Hematopoietic multipotent progenitor cell (in vitro differentiated cells): ENCODE measurements around a stretch of chr14.

DNA sequence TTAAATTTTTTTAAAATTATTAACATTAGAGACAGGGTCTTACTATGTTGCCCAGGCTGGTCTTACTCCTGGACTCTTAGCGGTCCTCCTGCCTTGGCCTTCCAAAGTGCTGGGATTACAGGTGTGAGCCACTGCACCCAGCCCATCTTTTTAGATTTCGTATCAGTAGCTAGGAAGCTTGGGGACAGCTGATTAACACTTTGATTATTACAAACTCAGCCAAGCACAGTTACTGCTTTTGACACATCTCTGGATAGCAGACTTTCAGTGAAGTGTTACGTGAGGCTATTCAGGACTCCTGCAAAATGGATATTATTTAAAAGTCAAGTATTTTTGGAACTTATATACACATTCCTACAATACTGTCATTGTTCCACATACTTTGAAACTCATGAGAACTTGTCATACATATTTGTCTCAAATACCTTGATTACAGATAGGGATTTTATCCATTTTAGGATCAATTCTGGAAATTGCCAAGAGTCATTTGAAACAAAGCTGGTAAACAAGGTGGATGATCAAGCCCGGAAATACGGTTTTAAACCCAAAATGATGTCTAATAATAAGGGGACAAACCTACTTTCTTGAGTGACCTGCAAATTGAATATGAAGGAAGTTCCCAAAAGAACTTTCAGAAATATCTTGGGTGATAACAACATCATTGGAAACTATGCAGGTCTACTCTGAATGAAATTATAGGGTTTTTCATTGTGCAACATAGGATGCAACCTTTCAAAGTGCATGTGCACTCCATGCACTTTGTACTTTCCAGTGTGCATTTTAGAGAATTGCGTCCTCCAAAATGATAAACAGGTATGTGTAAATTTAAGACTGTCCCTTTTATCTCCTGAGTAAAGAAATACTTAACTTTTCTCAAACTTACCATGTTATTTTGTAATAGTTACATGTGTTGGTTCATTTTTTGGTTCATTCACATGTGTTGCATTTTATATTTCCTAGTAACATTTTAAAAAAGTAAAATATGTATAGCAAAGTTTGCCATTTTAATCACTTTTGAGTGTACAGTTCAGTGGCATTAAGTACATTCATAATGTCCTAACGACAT lies 12.9 kb downstream of the SRSF5 start:
- CAGE, long polyA plus RNA: no peak

- CAGE, long polyA plus RNA: no peak
Observed at GRCh38 chr14:69797488-69798035, 521 bp upstream of the SLC10A1 start.

- CAGE, long polyA plus RNA: no peak
Observed at GRCh38 chr14:70662849-70663216, 21.1 kb downstream of the TTC9 start.

- CAGE, long polyA plus RNA: no peak
Observed at GRCh38 chr14:70671019-70671667, 29.4 kb downstream of the TTC9 start.

DNA sequence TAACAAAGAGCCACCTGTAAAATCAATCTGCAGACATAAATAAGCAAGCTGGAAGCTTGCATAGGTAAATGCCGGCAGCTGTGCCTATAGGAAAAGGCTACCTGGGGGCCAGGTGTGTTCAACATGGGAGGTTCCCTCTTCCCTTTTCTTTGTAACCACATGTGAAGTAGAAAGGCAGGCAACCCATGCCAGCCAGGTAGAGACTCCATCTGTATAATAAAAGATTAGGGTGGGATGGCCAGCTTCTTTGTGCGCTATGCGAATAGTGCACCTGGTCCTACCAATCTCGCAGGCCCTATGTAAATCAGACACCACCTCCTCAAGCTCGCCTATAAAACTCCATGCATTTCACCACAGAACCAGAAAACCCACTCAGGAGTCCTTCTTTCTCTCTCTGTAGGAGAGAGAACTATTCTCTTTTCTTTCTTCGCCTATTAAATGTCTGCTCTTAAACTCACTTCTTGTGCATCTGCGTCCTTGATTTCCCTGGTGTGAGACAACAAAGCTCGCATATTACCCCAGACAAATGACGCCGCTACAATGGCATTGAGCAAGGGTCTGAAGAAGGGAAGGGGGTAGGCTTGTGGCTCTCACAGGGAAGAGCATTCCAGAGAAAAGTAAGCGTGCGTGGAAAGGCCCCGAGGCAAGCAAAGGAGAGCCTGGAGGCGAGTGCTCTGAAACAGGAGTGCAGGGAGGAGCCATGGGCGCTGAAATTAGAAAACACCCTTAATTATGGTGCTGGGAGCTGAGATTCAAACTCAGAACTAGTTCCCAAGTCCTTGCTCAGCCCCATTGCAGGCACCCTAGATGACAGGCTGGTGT lies 67.3 kb downstream of the TTC9 start:
- CAGE, long polyA plus RNA: no peak

DNA sequence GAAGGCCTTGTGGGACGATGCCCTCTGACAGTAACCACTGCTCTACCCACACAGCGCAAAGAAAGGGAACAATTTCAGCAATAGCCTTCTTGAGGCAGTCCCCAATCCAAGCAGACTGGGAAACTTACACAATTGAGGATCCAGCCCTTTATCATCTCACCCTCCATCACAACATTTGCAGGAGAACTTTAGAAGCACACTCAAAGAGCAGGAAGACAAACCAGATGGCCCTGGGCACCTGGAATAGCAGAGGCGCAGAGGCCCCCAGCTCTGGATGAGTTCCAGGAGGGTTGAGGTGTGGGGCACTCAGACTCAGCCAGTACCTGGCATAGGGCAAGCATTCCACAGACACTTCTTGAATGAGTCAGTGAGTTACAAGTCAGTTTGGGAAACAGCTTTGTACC lies 54.5 kb downstream of the MAP3K9 start:
- CAGE, long polyA plus RNA: no peak

- CAGE, long polyA plus RNA: no peak
Observed at GRCh38 chr14:70886674-70887171, 20.5 kb upstream of the PCNX1 start.

DNA sequence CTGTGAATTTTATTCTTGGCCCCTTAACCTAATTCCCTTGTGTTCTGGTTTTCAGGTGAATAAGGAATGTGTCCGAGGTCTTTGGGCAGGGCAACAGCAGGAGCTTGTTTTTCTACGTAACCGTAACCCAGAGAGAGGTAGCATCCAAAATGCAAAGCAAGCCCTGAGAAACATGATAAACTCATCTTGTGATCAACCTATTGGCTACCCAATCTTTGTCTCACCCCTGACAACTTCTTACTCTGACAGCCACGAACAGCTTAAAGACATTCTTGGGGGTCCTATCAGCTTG lies 196.0 kb downstream of the PCNX1 start:
- CAGE, long polyA plus RNA: no peak

DNA sequence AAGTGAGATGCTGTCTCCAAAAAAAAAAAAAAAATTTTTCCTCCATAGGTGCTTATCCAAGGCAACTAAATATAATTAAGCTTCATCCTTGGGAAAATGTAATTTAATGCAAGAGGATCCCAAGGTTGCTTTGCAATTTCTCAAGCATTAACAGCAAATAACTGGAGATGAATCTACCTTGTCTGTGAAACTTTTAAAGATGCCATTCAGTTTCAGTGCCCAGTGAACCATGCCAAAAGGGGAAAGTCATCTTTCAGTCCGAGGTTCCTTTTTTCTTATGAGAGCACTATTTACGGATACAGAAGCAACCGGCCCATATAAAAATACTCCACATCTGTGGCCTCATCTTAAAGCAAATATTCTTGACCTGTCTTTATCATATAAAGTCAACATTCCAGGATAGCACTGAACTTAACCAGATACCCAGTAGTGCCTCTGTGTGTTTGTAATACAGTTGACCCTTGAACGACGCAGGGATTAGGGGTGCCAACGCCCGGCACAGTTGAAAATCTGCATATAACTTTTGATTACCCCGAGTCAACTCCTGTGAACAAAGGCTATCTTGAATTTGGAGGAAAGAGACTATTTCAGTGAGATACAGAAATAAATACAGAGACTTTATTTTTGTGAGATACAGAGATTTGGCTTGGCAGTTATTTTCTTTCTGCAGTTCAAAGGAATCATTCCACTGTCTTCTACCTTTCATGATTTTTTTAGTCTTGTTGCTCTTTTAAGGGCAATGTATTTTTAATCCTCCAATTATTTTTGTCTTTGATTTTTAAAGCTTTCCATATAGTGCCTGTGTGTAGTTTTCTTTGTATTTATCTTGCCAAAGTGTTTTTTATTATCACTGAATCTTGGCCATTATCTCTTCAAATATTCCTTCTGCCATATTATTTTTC lies 203.5 kb upstream of the SIPA1L1 start:
- CAGE, long polyA plus RNA: no peak

GRCh38 chr14:71121433-71121878 lies 198.8 kb upstream of the SIPA1L1 start:
- CAGE, long polyA plus RNA: no peak

GRCh38 chr14:71123353-71124005 lies 196.8 kb upstream of the SIPA1L1 start:
- CAGE, long polyA plus RNA: no peak

- CAGE, long polyA plus RNA: no peak
Observed at GRCh38 chr14:71322594-71323408, 2.5 kb downstream of the SIPA1L1 start.

GRCh38 chr14:71336300-71337128 lies 16.2 kb downstream of the SIPA1L1 start:
- CAGE, long polyA plus RNA: no peak

DNA sequence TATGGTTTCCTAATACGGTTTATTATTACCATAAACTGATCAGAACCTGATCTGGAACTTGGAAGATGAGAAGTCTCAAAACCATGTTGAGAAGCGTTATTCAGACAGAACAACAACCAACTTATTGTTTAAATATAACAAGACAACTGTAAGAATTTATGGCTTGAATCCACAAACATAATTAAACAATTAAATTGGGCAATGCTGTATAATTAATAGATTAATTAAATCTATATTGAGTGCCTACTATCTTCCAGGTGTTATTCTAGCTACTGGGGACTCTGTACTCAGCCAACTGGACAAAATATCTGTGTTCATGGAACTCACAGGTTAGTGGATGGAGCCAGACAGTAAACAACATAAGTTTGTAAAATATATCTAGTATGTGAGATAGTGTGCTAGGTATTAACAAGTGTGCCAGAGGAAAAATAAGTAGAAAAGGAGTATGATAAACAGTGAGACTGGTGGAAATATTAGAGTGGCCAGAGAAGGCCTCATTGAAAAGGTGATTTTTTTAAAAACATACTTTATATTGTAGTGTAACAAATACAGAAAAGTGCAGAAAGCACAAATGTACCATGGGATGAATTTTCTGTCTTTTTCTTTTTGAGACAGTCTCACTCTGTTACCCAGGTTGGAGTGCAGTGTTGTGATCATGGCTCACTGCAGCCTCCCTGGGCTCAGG lies 31.5 kb downstream of the SIPA1L1 start:
- CAGE, long polyA plus RNA: no peak

- CAGE, long polyA plus RNA: no peak
Observed at GRCh38 chr14:71591819-71592311, 271.6 kb downstream of the SIPA1L1 start.

- CAGE, long polyA plus RNA: no peak
Observed at GRCh38 chr14:71739610-71739929, 192.7 kb upstream of the RGS6 start.

GRCh38 chr14:71985805-71986240 lies 53.6 kb downstream of the RGS6 start:
- CAGE, long polyA plus RNA: no peak

- CAGE, long polyA plus RNA: no peak
Observed at GRCh38 chr14:72617146-72618263, 276.4 kb downstream of the DPF3 start.

- CAGE, long polyA plus RNA: no peak
Observed at GRCh38 chr14:72643286-72643933, 250.5 kb downstream of the DPF3 start.

- CAGE, long polyA plus RNA: no peak
Observed at GRCh38 chr14:72850277-72850710, 43.6 kb downstream of the DPF3 start.